HGPS cell (cell line): ENCODE measurements around the gene KCNK10.

DNA sequence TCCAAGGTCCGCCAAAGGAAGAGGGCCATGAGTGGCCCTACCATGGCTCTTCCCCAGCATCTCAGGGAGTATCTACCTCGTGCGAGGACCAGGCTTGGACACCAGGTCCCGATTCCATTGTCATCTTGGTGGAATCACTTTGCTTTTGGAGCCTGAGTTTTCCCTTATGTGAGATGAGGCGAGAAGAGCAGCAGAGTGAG lies 358 bp upstream of the GALC start:
- RRBS = no CpG with 5 or more reads among the region's 5 CpGs

- RRBS = 56% methylated on average over 4 of the region's 9 CpGs
Observed at GRCh38 chr14:88202447-88202859, 120.6 kb downstream of the KCNK10 start.

- RRBS = 4% methylated on average over 13 of the region's 21 CpGs
Observed at GRCh38 chr14:88323161-88323329, at the start of gene KCNK10. KCNK10 (minus strand) TSS chr14:88323269.

GRCh38 chr14:88473573-88474331 lies 81.1 kb downstream of the PTPN21 start:
- RRBS = no CpG with 5 or more reads among the region's 7 CpGs

- RRBS = 0% methylated on average over 4 of the region's 27 CpGs
Observed at GRCh38 chr14:89040416-89041110, 216.1 kb downstream of the TTC8 start.

GRCh38 chr14:89186912-89187553 lies 230.0 kb downstream of the FOXN3 start:
- RRBS = no CpG with 5 or more reads among the region's 7 CpGs

DNA sequence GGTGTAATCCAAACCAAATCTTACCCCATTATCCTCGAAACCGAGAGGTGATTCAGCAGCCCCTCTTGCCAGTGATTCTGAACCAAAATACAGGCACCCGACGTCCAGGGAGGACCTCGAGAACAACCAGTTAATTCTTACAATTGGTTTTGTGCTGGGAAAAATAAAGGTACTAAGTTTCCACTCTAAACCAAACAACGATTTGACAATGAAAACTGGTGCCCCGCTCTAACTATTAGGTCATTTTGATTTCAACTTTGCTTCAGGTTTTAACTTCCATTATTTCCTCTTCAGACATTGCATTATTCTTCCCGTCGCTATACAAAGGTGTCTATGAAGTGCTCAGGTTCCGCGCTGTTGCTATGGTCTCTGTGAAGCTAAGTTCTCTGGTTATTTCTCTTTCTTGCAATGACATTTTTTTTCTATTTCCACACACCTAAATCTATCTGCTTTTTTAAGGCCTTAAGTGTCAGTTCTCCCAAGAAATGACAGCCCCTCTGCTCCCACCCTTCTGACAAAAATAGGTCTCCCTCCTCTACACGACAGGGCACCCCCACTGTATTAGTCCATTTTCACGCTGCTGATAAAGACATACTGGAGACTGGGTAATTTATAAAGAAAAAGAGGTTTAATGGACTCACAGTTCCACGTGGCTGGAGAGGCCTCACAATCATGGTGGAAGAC lies 139.4 kb downstream of the FOXN3 start:
- RRBS = no CpG with 5 or more reads among the region's 14 CpGs

DNA sequence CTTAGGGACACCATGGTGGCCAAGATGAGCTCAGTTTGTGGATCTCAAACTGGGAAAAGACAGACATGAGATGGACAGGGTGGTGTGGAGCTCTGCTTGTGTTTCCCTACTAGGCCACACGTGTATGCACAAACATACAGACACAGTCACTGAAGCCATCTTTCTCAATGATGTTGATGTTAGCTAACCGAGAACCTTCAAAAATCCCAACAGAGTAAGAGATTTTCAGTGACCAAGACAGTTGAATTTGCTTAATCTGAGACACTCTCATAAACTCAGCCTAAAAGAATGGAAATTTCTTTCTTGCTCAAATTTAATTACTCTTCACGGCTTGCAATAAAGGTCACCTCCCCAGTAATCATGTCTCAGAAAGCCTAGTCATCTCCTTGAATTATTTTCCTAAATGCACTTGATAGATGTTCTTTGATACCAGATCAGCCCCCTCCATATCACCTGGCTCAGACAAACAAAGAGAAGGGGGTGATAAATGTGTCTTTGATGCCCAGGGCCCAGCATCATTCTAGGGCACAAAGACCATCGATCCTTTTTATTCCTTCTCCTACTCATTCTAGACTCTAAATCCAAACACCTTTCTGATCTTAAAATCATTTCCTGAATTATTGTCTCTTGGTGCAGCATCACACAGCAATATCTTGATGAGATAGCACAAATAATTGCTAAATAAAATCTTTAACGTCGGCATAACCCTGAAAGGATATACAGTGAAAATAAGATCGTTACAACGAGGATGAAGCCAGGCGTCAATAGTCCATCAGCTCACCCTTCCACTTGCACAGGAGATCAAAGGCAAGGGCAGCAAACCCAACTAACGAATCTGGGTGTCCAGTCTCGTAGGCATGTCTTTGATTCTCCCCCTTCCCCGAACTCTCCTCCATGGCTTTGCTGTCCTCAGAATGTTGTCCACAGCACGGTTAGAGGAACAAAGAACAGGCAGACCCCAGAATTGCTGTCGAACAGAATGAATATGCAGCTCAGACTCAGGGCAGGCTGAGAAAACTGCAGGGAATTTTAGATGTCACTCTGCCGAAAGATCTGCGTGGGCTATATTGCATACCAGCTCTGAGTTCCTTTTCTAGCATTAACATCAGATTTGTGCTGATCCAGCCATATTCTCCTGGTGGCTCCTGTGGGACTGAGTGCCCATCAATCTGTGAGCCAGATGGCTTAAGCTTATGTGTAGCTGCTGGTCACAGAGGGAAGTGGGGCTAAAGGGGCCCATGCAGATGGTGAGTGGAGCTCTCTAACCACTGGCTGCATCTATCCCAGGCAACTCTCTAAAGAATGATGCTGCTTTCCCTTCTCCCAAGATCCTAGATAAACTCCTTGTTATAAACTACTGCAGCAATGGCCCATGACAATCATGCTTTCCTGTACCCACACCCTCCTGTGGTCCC lies 101.9 kb downstream of the FOXN3 start:
- RRBS = no CpG with 5 or more reads among the region's 16 CpGs

- RRBS = no CpG with 5 or more reads among the region's 13 CpGs
Observed at GRCh38 chr14:89348853-89349968, 67.8 kb downstream of the FOXN3 start.

GRCh38 chr14:89381780-89382549 lies 35.1 kb downstream of the FOXN3 start:
- RRBS = no CpG with 5 or more reads among the region's 6 CpGs

- RRBS = no CpG with 5 or more reads among the region's 19 CpGs
Observed at GRCh38 chr14:89489691-89490478, 72.9 kb upstream of the FOXN3 start.

DNA sequence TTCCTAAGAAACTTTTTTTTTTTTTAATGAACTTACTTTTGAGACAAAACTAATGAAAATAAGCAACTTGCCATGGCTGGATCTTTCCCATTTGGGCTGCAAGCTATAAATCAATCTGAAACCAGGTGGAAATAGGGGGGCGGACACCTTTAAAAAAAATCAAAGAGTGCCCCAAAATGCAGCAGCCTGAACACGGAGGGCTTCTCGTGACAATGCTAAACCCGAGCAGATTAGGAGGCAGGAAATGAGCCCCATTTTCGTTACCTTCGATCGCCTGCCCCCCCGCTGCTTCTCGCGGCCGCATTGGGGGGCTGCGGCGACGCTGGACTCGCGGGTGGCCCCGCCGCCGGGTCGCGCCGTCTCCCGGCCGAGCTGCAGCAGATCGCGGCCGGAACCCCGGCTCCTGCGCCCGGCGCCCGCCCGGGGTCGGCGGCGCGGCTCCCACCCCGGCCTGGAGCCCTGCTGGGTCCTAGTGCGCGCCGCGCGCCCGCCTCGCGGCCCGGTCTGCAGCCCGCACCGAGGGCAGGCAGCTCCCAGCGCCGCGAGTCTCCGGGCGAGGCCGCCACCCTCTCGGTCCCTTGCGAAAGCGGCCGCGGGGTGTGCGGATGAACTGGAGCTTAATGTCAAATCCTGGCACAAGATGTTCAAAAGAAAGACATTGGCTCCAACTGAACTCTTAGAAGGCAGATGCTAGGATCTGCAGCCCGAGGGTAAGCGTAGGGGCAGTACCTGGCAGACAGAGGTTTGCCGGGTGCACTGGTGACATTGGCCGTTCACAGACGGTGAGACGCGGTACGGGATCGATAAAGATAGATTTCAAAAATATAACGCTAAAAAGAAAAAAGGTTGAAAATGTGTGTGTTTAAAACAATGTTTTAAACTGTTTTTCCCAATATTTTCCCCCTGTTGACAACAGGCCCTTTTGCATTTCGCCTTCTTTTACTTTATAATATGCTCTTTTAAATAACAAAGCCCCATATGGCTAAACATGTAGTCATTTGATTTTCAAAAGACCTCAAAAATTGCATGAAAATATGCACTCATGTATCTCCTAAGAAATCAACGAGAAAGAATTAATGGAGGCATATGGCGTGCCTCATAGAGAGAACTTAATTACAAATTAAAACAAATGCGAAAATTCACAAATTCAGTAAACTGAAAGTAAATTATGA lies 202.1 kb upstream of the FOXN3 start:
- RRBS = 2% methylated on average over 16 of the region's 75 CpGs

DNA sequence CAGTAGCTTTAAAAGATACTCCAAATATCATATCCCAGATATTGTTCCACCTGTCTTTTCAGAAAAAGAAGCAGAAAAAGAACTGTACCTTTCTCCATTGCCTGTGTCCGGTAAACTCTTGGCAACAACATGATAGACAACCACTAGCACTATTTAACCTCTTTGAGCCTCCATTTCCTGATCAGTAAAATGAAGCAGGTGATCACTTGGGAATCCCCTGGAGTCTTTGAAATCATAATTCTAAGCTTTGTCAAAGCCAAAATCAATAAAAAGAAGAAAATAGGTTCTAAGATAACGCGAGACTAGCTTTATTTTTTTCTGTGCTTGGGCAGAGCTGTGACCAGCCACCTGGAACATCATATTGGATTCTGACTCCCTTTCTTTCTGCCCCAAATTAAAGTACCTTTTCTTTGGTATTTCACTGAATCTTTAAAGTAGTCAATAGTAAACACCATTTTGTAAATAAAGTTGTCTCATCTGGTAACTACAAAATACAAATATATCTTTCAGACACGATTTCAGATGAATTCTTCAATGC lies 224.9 kb upstream of the FOXN3 start:
- RRBS = no CpG with 5 or more reads among the region's 4 CpGs

DNA sequence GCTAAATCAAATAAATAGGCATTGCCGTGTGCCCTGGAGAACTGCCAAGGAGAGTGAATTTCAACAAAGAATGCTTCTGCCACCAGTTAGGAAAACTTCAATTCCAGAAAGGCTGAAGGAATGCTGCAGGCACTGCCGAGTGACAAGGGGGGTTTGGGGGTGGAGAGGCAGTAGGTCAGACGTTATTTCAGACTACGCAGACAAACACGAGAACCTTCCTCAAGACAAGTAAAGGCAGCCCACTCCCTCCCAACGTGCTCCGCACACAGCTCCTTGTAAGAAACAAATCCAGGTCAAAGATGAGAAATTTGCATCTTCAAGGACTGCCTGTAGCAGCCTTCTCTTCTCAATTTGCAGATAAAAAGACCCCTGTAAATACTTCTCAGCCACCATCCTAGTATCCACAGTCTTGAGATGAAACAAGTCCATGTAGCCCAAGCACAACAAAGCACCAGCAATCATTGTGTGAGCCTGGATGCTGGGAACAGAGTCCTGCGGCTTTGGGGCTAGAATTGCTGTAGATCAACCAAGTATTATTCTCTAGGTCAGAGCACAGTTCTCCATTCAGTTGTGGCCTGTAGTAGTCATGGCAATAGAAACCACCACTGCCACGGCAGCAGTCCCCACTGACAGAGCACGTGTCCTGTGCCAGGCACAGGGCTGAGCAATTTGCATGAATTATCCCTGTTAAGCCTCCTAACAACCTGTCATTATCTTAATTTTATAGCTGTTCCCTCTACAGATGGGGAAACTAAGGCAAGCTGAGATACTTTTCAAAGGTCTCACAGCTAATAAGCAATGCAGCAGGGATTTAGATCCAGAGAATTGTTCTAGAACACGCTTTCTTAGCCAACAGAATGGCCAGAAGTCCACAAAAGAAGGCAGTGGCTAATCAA lies 43.1 kb downstream of the EFCAB11 start:
- RRBS = no CpG with 5 or more reads among the region's 11 CpGs

DNA sequence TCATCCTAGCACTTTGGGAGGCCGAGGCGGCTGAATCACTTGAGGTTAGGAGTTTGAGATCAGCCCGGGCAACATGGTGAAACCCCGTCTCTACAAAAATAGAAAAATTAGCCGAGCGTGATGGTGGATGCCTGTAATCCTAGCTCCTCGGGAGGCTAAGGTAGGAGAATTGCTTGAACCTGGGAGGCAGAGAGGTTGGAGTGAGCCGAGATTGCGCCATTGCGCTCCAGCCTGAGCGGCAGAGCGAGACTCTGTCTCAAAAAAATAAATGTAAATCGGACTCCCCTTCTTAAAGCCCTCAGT lies 865 bp downstream of the TDP1 start:
- RRBS = no CpG with 5 or more reads among the region's 13 CpGs

DNA sequence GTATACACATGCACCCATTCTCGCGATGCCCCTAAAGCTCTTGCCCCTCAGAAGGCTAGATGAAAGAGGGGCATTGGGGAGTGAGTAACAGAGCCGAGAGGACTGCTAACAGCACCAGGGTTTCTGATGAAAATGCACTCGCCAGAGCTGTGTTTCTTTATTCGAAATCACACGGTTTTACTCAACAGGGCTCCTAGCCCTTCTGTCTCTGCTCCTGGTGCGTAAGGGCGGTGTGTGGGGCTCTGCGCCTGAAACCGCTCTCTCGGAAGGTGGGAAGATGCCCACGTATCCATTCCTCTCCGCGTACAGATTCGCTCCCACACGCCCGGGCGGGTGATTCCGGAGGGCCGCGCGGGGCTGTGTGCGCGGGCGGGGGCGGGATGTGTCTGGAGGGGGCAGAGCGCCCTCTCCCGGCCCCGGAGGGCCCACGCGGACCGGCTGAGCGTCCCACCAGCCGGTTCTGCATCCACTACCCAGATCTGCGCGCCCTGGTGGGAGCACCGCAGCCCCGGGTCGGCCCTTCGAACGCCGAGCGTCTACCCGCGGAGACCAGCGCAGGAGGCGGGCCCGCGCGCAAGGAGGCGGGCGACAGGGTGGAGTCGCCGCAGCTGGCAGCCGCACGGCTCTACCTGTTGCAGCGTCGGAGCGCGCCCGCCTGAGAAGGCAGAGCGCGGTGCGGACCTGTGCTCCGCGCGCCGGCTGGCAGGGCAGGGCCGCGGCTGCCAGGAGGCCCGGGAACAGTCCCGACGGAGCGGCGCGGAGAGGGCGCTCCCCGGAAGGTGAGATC lies 1.5 kb upstream of the KCNK13 start:
- RRBS = 3% methylated on average over 25 of the region's 78 CpGs

- RRBS = 3% methylated on average over 13 of the region's 54 CpGs
Observed at GRCh38 chr14:90062157-90062619, 394 bp downstream of the KCNK13 start.

DNA sequence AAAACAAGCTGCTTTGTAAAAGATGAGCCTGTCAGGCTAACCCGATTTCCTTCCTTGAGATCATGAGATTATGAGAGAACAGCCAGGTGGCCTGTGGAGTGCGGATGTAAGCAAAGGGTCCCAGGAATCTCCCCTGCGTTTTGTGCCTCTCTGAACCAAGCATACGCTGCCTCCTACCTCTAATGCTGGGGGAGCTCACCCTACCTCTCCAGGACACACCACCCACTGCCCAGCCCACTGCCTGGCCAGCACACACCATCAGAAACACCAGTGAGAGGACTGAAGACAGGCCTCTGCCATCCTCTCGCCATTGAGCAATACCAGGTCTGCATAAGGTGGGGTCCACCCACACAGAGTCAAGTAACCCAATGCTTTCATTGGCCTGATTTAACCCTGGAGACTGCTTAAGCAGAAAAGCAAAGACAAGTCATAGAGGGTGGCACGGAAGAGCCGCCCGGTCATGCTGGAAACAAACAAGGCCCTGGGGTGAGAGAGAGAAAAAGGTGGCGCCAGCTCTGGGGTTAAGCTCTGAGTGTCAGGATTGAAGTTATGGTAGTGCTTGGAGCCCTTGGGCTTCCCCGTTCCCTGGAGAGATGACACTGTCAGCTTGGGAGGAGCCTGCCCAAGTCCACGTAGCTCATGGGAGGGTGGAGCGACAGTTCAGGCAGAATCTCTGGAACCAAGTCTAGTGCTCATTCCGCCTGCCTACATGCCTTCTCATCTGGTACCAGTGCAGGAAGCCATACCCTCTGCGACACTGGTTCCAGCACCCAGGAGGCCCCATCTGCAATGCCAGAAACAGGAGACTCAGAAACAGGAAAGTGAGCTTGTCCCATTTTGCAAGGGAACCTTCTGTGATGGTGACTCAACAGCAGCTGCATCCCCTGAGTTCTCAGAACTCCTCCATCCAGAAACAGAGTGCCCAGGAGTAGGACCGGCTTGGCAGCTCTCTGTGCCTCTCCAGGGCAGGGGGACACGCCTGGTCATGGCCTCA lies 46.7 kb downstream of the CALM1 start:
- RRBS = no CpG with 5 or more reads among the region's 16 CpGs

GRCh38 chr14:90453152-90454097 lies 56.6 kb downstream of the CALM1 start:
- RRBS = 95% methylated on average over 4 of the region's 24 CpGs

DNA sequence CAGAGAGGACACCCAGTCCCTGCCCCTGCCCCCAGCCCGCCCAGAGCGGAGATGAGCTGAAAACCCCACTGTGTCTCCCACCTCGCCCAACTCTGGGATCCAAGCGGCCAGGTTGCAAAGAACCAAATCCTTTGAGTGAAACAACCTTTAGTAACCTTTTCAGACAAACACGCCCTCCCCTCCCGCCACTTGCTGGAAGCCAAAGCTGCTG lies 120.6 kb downstream of the CALM1 start:
- RRBS = no CpG with 5 or more reads among the region's 6 CpGs